ENCODE measurements around a stretch of chr2.

DNA sequence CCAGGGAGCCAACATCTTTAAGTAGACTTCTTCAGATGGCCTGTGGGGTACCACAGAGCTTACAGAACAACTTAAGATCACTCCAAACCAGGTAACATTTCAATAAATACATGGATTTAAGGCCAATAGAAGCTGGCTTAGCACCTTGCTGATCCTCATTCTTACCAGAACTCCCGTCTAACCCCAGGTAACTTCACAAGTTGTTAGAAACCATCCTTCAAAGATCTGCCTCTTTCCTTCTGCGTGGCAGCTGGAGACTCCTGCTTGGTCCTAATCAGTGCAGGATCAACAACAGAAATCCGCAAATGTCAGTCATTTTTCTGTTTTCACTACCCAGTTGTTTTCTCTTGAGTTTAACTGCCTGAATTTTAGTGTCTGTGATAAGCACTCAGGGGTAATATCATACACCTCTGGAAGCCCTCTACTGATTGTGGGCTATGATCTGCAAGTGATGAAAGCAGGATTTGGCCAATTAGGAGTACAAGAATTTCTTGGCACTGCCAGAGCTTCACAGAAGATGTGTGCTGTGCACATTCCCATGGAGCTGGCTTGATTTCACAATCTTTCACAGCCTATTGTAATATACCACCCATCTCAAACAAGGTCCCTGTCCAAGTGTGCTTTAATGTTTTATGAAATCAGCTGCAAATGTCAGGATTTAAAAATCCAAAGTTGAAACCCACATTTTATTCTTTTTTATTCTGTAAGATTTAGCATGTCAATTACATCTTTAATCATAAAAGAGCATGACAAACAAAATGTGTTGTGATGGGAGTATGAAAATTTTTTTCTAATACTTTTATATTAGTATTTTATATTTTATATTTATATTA lies 27.4 kb upstream of the TDRD15 start:
- RRBS: no CpG with 5 or more reads among the region's 3 CpGs

DNA sequence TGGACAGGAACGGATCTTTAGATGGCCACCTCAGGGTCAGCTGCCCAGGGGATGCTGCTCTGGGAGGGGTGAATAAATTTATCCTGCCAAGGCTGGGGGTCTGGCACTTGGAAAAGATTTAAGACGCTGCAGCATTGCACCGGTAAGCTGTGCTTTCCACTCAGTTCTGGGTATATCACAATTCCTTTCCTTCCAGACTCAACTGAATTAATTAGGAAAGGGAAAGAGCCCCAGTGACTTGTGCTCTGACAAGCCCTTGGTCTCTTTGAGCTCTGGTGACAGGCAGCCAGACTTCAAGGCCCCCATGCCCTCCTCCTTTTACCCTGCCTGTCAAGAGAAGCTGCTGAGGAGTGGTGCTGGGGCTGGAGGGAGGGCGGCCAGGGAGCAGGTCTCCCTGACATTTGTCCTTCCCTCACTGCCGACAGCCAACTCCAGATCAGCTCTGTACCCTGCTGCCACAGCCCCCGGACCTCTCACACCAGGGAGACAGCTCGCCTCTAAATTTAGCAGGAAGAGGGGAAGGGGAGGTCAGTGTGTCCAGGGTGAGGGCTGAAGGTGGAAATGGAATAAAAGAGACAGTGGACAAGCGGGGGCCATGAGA lies 155.6 kb downstream of the TDRD15 start:
- RRBS: no CpG with 5 or more reads among the region's 8 CpGs

DNA sequence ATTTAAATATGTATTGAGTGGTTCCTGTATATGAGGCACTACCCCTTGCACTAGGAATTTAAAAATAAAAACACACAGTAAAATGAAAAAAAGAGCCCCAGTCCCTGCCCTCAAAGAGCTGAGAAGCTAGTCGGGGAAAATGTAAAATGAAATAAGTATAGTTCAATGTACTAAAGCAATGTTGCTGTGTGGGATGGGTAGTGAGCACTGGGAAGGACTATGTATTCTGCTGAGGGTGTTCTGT lies 1094.8 kb upstream of the KLHL29 start:
- RRBS: no CpG with 5 or more reads among the region's 1 CpG

DNA sequence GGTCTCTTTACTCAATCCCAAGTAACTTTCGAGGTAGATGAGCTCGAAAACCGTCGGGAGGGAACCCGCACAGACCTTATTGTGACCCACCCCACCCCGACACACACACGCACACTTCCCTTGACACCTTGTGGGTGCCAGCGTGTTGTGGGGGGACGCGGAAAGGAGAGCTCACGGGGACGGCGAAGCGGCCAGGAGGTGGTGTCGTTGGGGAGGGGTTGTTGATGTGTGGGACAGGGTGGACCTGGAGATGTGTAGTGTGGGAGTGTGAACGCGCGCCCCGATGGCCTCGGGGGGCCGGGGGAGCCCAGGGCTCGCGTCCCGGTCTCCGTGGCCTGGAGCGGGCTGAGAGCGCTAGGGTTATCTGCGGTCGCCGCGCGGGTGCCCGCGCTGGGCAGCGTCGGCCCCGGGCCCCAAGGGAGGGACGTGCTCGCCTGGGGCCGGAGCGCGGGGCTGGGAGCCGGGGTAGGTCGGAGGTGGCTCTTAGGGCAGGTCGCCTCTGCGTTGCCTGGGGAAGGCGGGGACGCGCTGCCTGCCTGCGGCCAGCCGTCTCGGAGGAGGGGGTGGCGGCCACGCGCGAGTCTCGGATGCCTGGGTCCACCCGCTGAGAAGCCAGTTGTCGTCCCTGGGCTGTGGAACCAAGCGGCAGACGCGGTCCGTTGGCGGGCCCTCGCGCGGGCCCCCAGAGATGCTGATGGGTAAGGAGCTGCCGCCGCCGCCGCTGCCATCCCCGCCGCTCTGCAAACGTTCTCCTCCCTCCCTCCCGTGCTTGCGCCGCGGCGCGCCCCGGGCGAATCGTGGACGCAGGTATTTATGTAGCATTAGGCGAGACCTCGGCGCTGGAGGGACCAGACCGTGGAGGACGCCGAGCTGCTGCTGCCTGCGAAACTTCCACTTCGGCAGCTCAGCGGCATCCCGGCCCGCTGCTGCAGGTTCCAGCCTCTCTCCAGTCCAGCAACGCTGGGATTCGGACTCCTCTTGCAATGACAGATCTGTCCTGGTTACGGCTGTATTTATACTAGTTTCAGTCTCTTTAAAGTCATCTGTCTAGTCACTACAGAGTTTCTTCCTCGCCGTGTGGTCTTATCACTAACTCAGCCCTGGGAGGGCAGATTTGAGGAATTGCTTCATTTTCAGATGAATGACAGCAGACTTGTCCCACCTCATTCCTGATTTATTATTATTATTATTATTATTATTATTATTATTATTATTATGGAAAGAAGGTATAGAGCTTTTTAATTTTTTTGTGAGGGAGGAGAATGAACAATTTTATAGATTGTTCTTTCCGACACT lies 1.8 kb downstream of the KLHL29 start:
- RRBS: under 1% methylated on average over 12 of the region's 101 CpGs

DNA sequence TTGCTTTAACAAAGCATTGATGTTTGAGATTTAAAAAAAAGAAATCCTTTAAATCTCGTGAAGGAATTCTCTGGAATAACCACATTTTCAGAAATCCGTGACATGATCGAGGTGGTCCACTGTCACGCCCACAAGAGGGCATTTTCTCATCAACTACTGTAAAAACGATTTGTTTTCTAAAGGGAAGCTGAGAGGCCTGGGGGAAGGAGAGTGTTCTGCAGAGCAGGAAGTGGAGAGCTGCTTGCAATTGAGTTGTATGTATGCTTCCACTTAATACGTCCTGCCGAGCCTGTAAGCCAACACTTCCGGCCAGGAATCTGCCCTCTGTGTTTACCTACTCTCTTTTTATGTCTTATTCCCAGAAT lies 19.4 kb downstream of the KLHL29 start:
- RRBS: no CpG with 5 or more reads among the region's 8 CpGs

- RRBS: 59% methylated on average over 3 of the region's 8 CpGs
Measured at GRCh38 chr2:23453219-23453651, 68.3 kb downstream of the KLHL29 start.

- RRBS: no CpG with 5 or more reads among the region's 19 CpGs
Measured at GRCh38 chr2:23532345-23533096, 147.5 kb downstream of the KLHL29 start.

- RRBS: no CpG with 5 or more reads among the region's 10 CpGs
Measured at GRCh38 chr2:23533097-23533613, 148.2 kb downstream of the KLHL29 start.

GRCh38 chr2:23663116-23663529 lies 263.8 kb downstream of the ATAD2B start:
- RRBS: 15% methylated on average over 11 of the region's 34 CpGs

- RRBS: no CpG with 5 or more reads among the region's 7 CpGs
Measured at GRCh38 chr2:23885644-23886169, 41.2 kb downstream of the ATAD2B start.

GRCh38 chr2:23927796-23928240 lies 895 bp upstream of the ATAD2B start:
- RRBS: no CpG with 5 or more reads among the region's 7 CpGs

GRCh38 chr2:24075852-24076177 lies 311 bp downstream of the SF3B6 start:
- RRBS: no CpG with 5 or more reads among the region's 11 CpGs

GRCh38 chr2:24077121-24077245 lies 857 bp upstream of the SF3B6 start:
- RRBS: no CpG with 5 or more reads among the region's 8 CpGs

- RRBS: 11% methylated on average over 20 of the region's 50 CpGs
Measured at GRCh38 chr2:24083676-24084653, 669 bp downstream of the TP53I3 start.

GRCh38 chr2:24286159-24286499 lies 74.2 kb downstream of the ITSN2 start:
- RRBS: no CpG with 5 or more reads among the region's 2 CpGs

GRCh38 chr2:24299794-24300289 lies 60.5 kb downstream of the ITSN2 start:
- RRBS: no CpG with 5 or more reads among the region's 10 CpGs

GRCh38 chr2:24354456-24354848 lies 5.9 kb downstream of the ITSN2 start:
- RRBS: no CpG with 5 or more reads among the region's 3 CpGs

- RRBS: 2% methylated on average over 31 of the region's 56 CpGs
Measured at GRCh38 chr2:24491805-24492205, 751 bp downstream of the NCOA1 start.

DNA sequence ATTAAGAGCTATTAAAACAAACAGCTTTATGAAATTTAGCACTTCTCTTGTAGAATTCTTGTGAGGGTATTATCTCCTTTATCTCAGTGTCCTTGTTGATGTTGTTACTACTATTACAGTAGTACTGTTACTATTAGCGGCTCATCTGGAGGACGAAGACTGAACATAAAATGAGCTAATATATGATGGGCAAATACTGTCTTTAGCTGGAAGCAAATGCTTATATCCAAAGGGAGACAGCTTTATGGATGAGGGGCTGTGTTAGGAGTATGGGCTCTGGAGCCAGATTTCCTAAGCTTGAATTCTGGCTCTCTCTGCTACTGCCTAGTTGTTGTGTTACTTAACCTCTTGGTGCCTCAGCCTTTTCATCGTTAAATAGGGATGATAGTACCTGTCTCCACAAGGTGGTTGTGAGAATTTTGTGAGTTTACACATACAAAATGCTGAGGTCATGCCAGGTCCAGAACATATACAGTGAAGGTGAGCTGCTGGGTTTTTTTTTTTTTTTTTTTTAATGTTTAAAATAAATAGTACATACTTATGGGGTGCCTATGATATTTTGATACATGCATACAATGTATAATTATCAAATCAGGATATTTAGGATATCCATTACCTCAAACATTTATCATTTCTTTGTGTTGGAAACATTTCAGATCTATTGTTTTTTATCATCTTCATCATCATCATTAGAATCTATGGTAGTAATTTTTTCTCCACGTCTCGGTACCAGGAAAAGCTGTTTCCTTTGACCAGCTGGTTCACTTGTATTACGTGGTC lies 16.1 kb downstream of the NCOA1 start:
- RRBS: no CpG with 5 or more reads among the region's 6 CpGs

- RRBS: no CpG with 5 or more reads among the region's 4 CpGs
Measured at GRCh38 chr2:24554014-24554624, 63.1 kb downstream of the NCOA1 start.

All from GM19239 (cell line).